ENCODE data around the gene ECRG4.

- PRO-cap: no peak
- RAMPAGE, long total RNA: no peak
These were observed 168.3 kb upstream of the NCK2 start for GRCh38 chr2:105576428-105576796.

DNA sequence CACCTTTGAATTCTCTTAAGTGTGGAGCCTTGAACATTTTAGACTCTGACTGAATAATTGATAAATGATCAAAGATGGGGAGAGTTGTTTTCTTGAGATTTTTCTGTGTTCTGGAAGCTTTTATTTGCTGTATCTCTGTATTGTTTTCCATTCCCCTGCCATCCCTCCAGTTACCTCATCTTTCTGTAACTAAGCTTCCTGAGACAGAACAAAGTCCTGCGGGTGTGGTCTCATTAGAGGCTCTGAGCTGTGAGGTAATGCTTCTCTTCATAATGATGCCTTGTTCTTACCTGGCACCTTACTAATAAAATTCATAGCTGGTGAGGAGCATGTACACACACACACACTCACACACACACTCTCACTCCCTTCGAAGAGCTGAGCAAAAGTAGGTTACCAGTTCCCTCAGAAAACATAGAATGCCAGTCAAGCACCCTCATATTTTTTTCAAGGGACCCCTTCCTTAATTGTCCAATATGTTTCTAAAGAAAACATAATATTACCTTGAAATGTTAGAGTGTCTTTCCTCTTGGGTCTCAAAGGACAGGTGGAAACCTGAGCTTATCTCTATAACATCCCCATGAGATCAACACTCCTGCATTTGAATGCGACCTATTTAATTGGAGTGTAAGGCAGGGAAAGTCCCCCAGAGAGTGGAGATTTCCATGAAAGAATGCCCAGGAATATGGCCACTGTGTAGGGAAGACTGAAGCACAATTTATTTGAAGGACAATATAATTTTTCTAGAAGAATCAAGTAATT lies 161.7 kb upstream of the NCK2 start:
- PRO-cap: no peak
- RAMPAGE, long total RNA: no peak

- PRO-cap: no peak
- RAMPAGE, long total RNA: no peak
These were observed 2.7 kb downstream of the NCK2 start for GRCh38 chr2:105747384-105747873.

- PRO-cap: no peak
- RAMPAGE, long total RNA: no peak
These were observed 27.1 kb downstream of the NCK2 start for GRCh38 chr2:105771844-105772206.

DNA sequence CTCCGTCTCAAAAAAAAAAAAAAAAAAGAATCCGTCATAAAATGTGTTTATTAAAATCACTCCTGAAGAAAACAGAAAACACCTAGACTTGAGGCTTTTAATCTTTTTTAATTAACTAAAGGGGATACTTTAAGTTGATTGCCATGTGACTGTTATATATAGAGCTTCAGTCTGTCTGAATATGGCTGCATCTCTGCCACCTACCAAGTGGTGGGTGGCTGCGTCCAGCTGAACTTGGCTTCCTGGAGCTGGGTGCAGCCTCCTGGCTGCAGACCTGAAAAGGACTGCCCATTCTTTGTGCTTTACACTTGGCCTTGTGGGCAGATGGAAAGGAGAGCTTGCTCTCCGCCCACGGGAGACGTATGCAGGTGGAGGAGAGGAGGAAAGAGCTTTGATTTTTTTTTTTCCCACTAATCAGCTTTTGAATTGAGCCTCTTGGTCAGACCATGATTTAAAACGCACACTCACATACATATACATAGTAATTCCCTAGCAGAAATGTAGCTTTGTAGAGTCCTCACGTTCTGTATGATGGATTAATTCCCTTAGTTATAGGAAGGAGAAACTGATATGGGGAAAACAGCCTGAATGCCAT lies 34.7 kb downstream of the NCK2 start:
- PRO-cap: no peak
- RAMPAGE, long total RNA: no peak

- PRO-cap: no peak
- RAMPAGE, long total RNA: no peak
These were observed 51.5 kb downstream of the NCK2 start for GRCh38 chr2:105796036-105796732.

DNA sequence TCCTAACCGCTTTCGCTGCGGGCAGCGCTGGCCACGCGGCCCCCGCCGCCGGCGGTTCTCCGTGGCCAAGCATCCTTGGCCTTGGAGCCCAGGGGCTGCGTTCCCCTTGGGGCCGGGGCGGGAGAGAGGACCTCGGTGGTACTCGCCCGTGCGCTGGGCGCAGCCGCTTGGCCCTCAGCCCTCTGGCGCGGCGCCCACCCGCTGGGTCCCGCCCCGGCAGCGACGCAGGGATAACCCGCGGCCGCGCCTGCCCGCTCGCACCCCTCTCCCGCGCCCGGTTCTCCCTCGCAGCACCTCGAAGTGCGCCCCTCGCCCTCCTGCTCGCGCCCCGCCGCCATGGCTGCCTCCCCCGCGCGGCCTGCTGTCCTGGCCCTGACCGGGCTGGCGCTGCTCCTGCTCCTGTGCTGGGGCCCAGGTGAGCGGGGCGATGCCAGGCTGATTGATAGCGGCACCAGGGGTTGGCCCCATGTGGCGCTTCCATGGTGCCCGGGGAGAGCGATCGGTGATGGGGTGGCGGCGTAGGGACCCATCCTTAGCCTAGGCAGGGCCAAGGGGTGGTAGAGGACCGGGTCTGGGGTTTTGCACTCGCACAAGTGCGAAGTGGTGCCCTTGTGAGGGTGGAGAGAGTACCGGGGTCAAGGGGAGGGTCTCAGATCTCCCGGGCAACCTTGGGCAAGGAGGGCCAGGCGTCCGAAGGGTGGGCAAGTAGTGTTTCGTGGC lies at the start of gene ECRG4:
ECRG4 (plus strand) TSS at position 260 of the 720 bp plus-strand sequence.
- PRO-cap: bidirectional peak, plus-strand start at position 260 of the sequence, minus-strand start at position 176 of the sequence
- RAMPAGE, long total RNA: start-site peak on the plus strand centred at position 274 of the sequence, 29 bp wide, 18 reads

GRCh38 chr2:106137923-106138498 lies 56.1 kb downstream of the UXS1 start:
- PRO-cap: unidirectional peak, plus-strand start at chr2:106138353
- RAMPAGE, long total RNA: no peak

DNA sequence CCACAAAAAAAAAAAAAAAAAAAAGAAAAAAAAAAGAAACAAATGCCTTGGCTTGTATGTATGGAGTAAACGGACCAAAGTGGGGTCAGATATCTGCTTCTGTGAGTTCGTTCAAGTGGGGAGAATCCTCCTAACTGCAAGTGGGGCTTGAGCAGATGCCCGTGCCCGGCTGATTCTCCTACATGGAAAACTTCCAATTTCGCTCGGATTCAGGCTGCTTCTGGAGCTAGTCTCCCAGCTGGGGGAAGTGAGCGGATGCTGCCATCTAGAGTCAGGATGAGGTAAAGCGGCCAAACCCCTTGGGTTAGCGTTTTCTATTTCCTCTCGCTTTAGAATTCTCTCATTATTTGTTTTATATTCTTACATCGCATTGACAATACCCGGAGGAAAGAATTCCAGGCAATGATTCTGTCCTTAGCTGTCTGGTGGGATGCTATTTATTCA lies 95.3 kb downstream of the CD8B2 start:
- PRO-cap: no peak
- RAMPAGE, long total RNA: no peak

GRCh38 chr2:107529141-107529643 lies 297.5 kb upstream of the RGPD4 start:
- PRO-cap: no peak
- RAMPAGE, long total RNA: no peak

DNA sequence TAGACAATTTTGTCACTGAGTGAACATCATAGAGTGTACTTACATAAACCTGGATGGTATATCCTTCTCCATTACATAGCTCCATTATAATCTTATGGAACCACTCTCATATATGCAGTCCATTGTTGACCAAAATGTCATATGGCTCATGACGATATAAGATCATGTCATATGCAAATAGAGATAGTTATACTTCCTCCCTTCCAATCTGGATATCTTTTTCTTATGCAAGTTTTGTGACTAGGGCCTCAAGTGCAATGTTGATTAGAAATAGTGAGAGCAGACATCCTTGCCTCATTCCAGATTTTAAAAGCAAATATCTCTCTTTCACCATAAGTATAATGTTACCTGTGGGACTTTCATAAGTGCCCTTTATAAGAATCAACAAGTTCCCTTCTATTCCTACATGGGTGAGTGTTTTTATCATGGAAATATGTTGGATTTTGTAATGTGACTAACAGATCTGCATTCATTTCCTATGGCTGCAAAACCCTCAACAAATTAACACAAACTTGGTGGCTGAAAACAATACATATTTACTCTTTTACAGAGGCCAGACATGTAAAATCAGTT lies 21.7 kb upstream of the SULT1C4 start:
- PRO-cap: no peak
- RAMPAGE, long total RNA: no peak

DNA sequence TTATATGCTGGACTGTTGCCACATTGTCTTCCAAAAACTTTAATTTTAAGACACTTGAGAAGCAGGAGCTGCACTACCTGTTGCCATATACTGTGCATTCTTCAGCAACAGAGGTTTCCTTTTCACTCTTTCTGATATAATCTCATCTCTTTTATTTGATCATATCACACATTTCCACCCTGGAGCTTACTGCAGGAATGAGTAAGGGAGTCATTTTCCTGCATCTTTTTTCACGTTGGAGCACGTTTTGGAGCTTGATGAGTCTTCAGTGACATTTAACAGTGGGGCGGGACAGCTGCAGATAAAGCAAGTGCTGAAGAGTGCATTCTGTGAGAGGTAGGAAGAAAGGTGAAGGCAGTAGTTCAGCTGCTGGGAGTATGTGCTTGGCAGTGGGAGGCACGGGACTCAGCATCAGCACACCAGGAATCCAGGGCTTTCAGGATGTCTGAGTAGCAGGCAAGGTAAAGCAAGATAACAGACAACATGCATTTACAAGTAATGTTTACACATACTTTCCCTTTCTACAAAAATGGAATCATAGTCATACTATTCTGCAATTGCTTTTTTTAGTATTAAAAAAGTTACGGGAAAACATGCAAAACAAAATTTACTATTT lies 4.0 kb downstream of the LIMS1 start:
- PRO-cap: no peak
- RAMPAGE, long total RNA: no peak

DNA sequence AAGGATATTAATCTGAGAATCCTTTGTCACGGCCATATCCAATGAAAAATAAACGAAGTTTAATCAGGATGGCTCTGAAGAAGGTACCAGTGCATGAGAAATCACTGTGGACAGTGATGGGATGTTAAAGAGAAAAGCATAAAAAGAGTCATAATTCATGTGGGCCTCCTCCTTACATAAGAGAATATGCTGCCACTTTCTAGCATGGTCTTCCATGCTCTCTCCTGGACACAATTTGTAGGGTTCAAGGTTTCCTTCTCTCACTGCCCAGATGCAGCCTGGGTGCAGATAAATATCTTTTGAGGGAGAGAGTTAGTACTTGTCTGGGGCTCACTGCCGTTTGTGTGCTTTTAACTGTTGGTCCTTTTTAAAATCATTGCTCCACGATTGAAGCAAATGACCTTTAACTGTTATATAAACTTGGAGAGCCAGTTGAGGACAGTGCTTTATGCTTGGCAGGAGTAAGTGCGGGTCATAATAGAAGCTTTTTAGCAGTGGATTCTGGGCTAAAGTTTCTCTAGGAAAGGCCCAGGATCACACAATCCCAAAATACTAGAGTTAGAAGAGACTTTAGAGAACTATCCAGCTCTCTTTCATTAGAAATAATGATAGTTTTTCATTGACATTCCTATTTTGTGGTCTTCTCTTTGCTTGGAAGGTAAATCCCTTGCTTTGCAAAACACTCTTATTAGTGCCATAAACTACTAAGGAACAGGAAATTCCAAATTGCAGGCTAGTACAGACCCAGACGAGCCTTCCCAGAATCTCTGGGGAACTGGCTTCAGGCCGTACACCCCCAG lies 18.9 kb downstream of the LIMS1 start:
- PRO-cap: no peak
- RAMPAGE, long total RNA: no peak

DNA sequence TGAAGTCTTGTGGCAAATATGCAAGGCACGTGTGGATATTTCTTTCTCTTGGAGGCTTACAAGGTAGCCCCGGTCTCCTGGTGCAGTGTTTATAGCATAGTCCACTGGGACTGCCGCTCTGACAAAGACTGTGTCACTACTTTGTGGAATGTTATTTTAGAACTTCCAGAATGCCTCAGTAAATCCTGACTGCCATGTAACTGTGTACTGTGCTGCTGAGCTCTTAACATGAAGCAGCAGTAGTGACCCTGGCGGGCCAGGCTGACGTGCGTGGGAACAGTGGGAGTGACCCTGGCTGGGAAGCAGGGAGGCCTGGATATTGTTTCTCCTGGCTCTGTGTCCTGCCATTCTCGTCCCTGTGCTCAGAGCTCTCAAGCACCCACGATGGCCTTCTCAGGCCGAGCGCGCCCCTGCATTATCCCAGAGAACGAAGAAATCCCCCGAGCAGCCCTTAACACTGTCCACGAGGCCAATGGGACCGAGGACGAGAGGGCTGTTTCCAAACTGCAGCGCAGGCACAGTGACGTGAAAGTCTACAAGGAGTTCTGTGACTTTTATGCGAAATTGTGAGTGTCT lies 64.5 kb upstream of the RANBP2 start:
- PRO-cap: unidirectional peak, plus-strand start at position 347 of the sequence
- RAMPAGE, long total RNA: no peak

- PRO-cap: no peak
- RAMPAGE, long total RNA: no peak
These were observed 18.1 kb upstream of the RANBP2 start for GRCh38 chr2:108701230-108701553.

DNA sequence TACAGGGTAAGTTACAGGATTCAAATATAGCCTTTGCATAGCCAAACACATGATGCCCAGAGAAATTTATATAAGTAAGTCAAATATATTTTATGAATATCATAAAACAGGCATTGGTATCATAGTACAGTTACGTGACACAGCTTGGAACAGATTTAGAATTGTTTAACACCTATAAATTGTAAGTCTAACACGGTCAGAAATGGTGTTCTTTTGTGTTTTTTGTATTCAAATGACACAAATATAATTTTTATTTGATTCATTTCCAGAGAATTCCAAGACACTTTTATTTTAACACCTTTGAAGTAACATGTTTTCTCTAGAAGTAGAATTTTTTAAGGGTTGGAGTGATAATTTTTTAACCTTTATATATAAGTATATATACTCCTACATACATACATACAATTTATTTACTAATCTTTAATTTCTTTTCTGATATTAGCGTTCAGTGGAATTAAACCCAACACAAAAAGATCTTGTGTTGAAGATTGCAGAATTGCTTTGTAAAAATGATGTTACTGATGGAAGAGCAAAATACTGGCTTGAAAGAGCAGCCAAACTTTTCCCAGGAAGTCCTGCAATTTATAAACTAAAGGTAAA lies 11.7 kb downstream of the RANBP2 start:
- PRO-cap: no peak
- RAMPAGE, long total RNA: no peak

GRCh38 chr2:108774105-108774459 lies 12.5 kb upstream of the CCDC138 start:
- PRO-cap: no peak
- RAMPAGE, long total RNA: no peak

DNA sequence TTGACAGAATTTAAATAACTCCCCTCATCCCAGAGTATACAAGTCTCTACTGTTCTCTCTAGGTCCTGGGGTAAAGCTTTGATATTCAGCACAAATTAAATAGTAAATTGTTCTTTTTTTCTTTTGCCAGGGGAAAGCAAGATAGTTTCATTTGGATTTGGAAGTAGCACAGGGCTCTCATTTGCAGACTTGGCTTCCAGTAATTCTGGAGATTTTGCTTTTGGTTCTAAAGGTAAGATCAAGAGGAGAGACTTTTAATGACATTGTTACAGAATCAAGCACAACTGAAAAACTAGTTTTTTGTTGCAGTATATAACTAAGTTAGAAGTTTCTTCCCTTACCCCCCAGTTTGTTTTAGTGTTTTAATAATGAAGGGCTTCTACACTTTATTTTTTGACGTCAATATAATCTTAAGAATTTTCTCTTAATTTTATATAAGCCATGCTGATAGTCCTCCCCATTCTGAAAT lies 9.5 kb upstream of the CCDC138 start:
- PRO-cap: no peak
- RAMPAGE, long total RNA: start-site peak on the plus strand centred at position 180 of the sequence, 57 bp wide, 125 reads

DNA sequence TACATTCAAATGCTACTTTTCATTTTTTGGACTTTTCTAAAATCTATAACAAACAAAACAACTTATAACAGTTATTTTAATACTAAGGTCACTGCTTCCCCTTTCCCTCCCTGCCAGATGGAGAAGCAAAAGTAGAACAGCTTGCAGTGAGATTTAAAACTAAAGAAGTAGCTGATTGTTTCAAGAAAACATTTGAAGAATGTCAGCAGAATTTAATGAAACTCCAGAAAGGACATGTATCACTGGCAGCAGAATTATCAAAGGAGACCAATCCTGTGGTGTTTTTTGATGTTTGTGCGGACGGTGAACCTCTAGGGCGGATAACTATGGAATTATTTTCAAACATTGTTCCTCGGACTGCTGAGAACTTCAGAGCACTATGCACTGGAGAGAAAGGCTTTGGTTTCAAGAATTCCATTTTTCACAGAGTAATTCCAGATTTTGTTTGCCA lies 4.1 kb upstream of the CCDC138 start:
- PRO-cap: no peak
- RAMPAGE, long total RNA: start-site peak on the plus strand centred at position 279 of the sequence, 7 bp wide, 105 reads

- PRO-cap: no peak
- RAMPAGE, long total RNA: no peak
These were observed 18.6 kb downstream of the EDAR start for GRCh38 chr2:108970398-108970804.

Measured in vagina (tissue), 1 donor.